Keratinocyte (primary cell): ENCODE measurements around the gene CRYBG3.

DNA sequence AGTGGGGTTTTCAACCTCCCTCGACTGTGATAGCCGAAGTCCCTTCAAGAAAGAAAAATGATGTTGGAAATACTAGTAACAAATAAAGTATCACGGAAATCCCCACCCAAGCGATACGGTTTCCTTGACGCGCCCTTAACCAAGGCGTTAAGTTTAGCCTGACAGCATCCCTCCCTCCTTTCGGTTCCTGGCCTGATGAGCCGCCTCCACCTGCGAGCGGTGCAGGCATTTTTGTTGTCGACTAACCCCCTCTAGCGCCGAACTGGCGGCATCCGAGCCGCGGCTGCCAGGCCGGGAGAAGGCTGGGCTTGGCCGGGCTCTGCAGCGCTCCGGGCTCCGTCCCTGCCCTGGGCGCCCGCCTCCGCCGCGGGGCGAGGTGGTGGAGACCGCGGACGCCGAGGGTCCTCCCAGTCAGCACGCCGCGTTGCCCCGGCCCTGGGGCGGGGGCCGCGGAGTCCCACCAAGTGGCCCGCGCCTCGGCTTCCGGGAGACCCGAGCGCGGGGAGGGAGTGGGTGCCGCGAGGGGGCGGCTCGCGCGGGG is 1.3 kb upstream of the EPHA6 start:
CAGE:
- cytosol, long polyA minus RNA, result no peak
- cytosol, long polyA plus RNA, result no peak
- long polyA plus RNA, result no peak
- nucleus, long polyA minus RNA, result no peak
- nucleus, long polyA plus RNA, result no peak

GRCh38 chr3:97821729-97822930 is at the start of gene CRYBG3:
Gene CRYBG3 (plus strand): TSS chr3:97822011.
CAGE:
- cytosol, long polyA minus RNA, result no peak
- cytosol, long polyA plus RNA, result no peak
- long polyA plus RNA, result no peak
- nucleus, long polyA minus RNA, result no peak
- nucleus, long polyA plus RNA, result no peak

DNA sequence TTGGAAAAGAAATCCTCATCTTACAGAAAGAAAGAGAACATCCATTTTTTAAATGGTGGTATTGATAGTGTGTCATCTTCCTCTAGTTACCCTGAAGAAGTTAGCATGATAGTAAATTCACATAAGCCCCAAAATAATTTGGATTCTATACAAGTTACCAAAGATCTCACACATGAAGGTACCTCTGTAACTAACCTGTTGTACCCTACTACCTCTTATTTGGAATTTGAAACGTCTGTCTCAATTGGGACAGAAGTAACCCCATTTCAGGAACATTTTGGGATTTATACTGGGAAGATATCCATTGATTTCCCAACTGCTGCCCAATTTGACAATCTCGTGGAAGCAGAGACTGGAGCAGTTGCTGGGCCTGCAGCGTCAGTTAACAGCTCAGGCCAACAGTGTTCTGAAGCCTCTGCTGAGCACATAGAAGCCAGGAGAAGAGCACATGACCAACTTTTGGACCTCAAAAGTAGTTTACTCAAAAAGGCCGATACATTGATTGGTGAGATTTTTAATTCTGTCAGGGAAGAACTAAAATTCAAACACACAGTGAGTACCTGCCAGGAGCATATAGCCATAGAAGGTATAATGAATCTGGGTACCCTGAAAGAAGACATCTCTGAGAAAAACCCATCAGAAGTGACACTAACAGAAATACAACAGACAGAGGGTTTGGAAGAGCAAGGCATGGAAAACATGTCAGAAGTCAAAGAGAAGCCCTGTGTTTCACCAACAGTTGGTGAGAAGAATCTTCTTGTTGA is 52.7 kb downstream of the CRYBG3 start:
CAGE:
- cytosol, long polyA minus RNA, result no peak
- cytosol, long polyA plus RNA, result no peak
- long polyA plus RNA, result no peak
- nucleus, long polyA minus RNA, result start-site peak on the minus strand centred at position 471 of the sequence, 106 bp wide, 10 reads
- nucleus, long polyA plus RNA, result no peak

GRCh38 chr3:98786042-98786801 is 23.1 kb downstream of the ST3GAL6 start:
CAGE:
- cytosol, long polyA minus RNA, result no peak
- cytosol, long polyA plus RNA, result no peak
- long polyA plus RNA, result no peak
- nucleus, long polyA minus RNA, result no peak
- nucleus, long polyA plus RNA, result no peak

GRCh38 chr3:98801038-98801524 is 37.9 kb downstream of the ST3GAL6 start:
CAGE:
- cytosol, long polyA minus RNA, result no peak
- cytosol, long polyA plus RNA, result no peak
- long polyA plus RNA, result no peak
- nucleus, long polyA minus RNA, result no peak
- nucleus, long polyA plus RNA, result no peak

DNA sequence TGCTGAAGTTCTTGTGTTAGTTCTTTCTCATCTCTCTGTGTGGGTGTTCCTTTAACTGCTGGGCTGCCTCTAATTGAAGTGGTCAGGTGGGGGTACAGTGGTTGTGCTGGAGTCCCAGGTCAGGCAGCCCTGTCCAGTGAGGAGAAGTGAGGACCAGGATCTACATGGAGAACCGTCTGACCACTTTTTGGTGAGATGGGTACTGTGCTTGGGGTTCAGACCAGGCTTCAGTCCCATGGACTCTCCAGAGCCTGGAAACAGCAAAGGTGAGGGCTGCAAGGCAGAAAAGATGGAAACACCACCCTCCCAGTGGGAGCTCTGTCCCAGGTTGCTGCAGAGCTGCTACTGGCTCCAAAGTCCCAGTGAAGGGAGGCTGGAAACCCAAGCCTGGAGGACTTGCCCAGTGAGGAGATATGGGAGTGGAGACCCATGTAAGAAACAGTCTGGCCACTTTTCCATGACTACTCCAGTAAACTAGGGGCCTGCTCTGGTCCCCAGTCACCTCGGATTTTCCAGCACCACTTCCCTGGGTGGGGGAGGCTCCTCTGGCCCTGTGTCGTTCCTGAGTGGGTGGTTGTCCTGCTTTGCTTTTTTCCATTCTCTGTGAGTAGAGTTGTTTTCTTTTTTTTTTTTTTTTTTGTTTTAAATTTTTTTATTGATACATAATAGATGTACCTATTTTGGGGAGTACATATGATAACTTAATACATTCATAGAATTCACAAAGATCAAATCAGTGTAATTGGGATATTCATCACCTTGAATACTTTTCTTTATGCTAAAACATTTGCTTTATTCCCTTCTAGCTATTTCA is 67.8 kb downstream of the DCBLD2 start:
CAGE:
- cytosol, long polyA minus RNA, result no peak
- cytosol, long polyA plus RNA, result no peak
- long polyA plus RNA, result no peak
- nucleus, long polyA minus RNA, result no peak
- nucleus, long polyA plus RNA, result no peak

DNA sequence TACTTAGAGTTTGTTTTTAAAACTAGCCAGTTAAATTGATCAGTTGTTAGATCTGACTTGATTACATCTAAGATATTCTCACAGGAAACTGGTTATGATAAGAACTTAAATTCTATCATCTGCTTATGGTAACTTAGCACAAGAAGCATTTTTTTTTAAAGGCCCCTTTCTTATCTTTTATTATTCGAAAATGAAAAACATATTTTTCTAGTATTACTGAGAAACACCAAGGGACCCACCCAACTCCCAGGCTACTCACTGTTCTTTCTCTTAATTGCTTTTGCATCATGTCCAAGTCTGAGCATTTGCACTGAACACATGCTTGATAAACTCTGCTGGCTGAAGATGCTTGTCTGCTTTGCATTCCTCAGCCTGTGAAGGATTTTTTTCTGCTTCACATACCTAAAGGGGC is 84.4 kb upstream of the DCBLD2 start:
CAGE:
- cytosol, long polyA minus RNA, result no peak
- cytosol, long polyA plus RNA, result no peak
- long polyA plus RNA, result no peak
- nucleus, long polyA minus RNA, result no peak
- nucleus, long polyA plus RNA, result no peak

GRCh38 chr3:99853739-99854237 is 36.1 kb downstream of the CMSS1 start:
CAGE:
- cytosol, long polyA minus RNA, result no peak
- cytosol, long polyA plus RNA, result no peak
- long polyA plus RNA, result no peak
- nucleus, long polyA minus RNA, result no peak
- nucleus, long polyA plus RNA, result no peak

CAGE:
- cytosol, long polyA minus RNA, result no peak
- cytosol, long polyA plus RNA, result no peak
- long polyA plus RNA, result no peak
- nucleus, long polyA minus RNA, result no peak
- nucleus, long polyA plus RNA, result no peak
Observed at GRCh38 chr3:99859606-99860347, 42.1 kb downstream of the CMSS1 start.

CAGE:
- cytosol, long polyA minus RNA, result no peak
- cytosol, long polyA plus RNA, result no peak
- long polyA plus RNA, result no peak
- nucleus, long polyA minus RNA, result no peak
- nucleus, long polyA plus RNA, result no peak
Observed at GRCh38 chr3:99895781-99896664, 78.4 kb downstream of the CMSS1 start.

DNA sequence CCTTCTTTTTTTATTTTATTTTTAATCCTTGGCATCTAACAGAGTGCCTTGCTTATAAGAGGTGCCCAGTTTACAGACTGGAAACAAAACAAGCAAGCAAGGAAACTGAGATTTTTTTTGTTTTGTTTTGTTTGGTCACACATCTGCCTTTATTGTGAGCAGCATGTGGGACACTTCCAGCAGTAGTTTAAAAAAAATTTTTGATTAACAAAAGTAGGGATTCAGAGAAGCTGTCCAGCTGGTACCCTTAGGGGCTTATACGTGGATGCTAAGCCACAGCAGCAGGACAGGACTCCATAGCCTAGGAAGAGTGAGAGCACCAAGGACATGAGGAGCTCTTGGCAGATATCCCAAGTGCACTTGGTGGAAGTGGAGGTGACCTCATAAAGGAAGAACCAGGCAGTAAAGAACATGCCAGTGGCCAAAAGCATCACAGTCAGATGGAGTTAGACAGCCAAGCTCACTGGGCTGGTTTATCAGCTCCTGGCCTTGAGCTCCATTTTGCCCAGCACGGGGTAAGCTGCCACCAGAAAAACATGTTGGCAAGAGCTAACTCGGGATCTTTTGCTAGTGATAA is 107.8 kb downstream of the CMSS1 start:
CAGE:
- cytosol, long polyA minus RNA, result no peak
- cytosol, long polyA plus RNA, result no peak
- long polyA plus RNA, result no peak
- nucleus, long polyA minus RNA, result no peak
- nucleus, long polyA plus RNA, result no peak

CAGE:
- cytosol, long polyA minus RNA, result no peak
- cytosol, long polyA plus RNA, result no peak
- long polyA plus RNA, result no peak
- nucleus, long polyA minus RNA, result no peak
- nucleus, long polyA plus RNA, result no peak
Observed at GRCh38 chr3:99929693-99930141, 112.1 kb downstream of the CMSS1 start.

GRCh38 chr3:100024217-100025489 is 89.6 kb downstream of the FILIP1L start:
CAGE:
- cytosol, long polyA minus RNA, result no peak
- cytosol, long polyA plus RNA, result no peak
- long polyA plus RNA, result no peak
- nucleus, long polyA minus RNA, result no peak
- nucleus, long polyA plus RNA, result no peak

GRCh38 chr3:100269671-100270377 is 9.0 kb downstream of the TBC1D23 start:
CAGE:
- cytosol, long polyA minus RNA, result no peak
- cytosol, long polyA plus RNA, result no peak
- long polyA plus RNA, result no peak
- nucleus, long polyA minus RNA, result no peak
- nucleus, long polyA plus RNA, result no peak

CAGE:
- cytosol, long polyA minus RNA, result no peak
- cytosol, long polyA plus RNA, result no peak
- long polyA plus RNA, result no peak
- nucleus, long polyA minus RNA, result no peak
- nucleus, long polyA plus RNA, result no peak
Observed at GRCh38 chr3:100454494-100455051, 37.8 kb upstream of the TMEM45A start.

DNA sequence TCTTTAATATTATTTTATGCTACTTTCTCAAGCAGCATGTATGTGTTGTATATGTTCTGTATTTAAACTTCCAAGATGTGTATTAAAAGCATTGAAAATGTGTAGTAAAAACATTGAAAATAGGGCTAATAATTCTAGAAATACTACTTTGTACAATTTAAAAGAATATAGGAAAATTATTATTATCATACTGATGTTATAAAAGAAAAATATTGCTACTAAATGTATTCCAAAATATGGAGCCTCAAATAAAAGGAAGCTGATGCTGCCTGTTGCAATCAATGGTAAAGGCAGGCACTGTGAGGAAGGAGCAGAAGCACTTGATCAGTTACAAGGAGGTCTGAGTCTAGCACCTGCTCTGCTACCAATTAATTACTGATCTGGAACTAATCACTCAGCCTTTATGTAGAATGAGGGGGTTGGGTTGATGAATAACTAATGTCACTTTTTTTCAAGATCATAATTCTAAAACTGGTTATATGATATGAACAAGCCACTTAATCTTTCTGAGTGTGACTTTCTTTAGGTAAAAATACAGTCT is 5.5 kb downstream of the ADGRG7 start:
CAGE:
- cytosol, long polyA minus RNA, result no peak
- cytosol, long polyA plus RNA, result no peak
- long polyA plus RNA, result no peak
- nucleus, long polyA minus RNA, result no peak
- nucleus, long polyA plus RNA, result no peak

CAGE:
- cytosol, long polyA minus RNA, result no peak
- cytosol, long polyA plus RNA, result no peak
- long polyA plus RNA, result no peak
- nucleus, long polyA minus RNA, result no peak
- nucleus, long polyA plus RNA, result no peak
Observed at GRCh38 chr3:100914287-100914847, 78.9 kb downstream of the ABI3BP start.

CAGE:
- cytosol, long polyA minus RNA, result no peak
- cytosol, long polyA plus RNA, result start-site peak on the plus strand at chr3:101676449-101676455, 19 and 6 reads in 2 replicates
- long polyA plus RNA, result no peak
- nucleus, long polyA minus RNA, result start-site peak on the plus strand at chr3:101676432-101676481, 7 reads
- nucleus, long polyA plus RNA, result no peak
Observed at GRCh38 chr3:101675866-101676988, 705 bp downstream of the ZBTB11 start.

DNA sequence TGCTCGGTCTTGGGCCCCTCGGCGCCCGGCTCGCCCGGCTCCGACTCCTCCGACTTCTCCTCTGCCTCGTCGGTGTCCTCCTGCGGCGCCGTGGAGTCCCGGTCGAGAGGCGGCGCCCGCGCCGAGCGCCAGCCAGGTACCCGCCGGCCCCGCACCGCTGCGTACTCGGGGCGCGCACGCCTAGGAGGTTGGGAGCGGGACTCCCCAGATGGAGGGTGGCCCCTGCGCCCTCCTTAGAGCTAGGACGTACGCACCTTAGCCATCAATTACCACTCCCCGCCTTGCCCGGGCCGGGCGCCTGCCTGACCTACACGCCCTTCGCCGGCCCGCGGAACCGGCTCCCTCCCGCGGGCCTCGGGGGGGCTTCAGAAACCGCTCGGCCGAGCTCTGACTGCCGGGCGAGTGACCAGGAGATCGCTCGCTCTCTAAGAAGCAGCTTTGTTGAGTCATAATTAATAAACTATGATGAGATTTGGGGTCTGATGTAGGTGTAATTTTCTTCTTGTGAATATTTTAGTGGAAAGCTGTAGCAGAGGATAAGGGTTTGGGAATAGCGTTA is 547 bp downstream of the NFKBIZ start:
CAGE:
- cytosol, long polyA minus RNA, result no peak
- cytosol, long polyA plus RNA, result no peak
- long polyA plus RNA, result no peak
- nucleus, long polyA minus RNA, result no peak
- nucleus, long polyA plus RNA, result no peak

CAGE:
- cytosol, long polyA minus RNA, result no peak
- cytosol, long polyA plus RNA, result no peak
- long polyA plus RNA, result no peak
- nucleus, long polyA minus RNA, result start-site peak on the minus strand at chr3:101850607-101850825, 12 reads
- nucleus, long polyA plus RNA, result no peak
Observed at GRCh38 chr3:101850341-101851087, 1.2 kb downstream of the NFKBIZ start.